Myometrial cell (primary cell): ENCODE measurements around a stretch of chr22.

DNA sequence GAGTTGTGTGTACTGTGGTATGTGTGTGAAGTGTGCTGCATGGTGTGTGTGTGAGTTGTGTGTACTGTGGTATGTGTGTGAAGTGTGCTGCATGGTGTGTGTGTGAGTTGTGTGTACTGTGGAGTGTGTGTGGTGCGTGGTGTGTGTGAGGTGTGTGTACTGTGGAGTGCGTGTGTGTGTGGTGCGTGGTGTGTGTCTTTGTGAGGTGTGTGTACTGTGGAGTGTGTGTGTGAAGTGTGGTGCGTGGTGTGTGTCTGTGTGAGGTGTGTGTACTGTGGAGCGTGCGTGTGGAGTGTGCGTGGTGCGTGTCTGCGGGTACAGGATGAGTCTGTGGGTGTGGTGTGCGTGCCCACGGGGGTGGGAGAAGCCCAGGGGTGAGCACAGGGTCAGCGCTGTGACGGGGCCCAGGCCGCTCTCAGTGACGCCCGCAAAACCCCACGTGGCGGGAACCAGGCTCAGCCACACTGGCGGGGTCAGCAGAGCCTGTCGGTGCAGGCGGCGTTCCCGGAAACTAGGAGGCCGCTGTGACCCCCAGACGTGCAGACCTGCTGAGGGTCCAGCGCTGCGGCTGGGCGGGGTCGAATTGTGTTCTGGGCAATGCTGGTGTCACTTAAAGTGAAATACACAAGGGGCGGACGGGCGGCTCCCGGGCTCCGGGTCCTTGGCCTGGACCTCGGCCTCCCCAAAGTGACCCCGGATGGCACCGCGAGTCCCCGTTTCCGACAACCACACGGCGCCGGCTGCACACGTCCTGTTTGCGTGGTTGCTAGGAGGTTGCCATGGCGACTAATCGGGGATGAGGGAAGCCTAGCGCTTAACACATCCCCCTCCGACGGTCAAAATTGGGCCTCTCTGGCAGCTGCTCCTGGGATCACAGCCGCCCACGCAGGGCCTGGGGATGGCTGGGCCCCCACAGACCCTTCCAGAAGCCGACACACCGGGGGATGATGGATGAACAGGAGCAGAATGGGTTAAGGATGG is 81.9 kb upstream of the PRR5 start:
- RAMPAGE, long total RNA, result no peak

DNA sequence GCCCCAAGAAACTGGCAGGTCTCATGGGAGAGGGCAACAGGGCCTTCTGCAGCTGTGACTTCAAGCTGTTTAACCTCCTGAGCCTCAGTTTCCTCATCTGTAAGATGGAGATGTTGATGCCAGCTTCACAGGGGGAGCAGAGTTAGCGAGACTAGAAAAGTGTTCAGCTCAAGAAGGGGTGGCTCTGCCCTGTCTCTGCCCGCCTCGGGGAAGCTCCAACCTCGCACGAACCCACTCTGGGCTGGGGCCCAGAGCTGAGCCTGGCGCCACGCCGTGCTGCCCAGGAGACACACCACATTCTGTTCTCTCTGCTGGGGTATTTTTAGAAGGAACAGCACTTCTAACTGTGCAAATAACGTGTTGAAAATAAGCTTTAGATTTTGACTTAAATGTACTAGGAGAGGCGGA is 74.1 kb downstream of the PHF21B start:
- RAMPAGE, long total RNA, result no peak

- RAMPAGE, long total RNA, result no peak
These were observed 1.6 kb downstream of the PHF21B start for GRCh38 chr22:45008219-45008649.

GRCh38 chr22:45008650-45009378 is 991 bp downstream of the PHF21B start:
- RAMPAGE, long total RNA, result no peak

DNA sequence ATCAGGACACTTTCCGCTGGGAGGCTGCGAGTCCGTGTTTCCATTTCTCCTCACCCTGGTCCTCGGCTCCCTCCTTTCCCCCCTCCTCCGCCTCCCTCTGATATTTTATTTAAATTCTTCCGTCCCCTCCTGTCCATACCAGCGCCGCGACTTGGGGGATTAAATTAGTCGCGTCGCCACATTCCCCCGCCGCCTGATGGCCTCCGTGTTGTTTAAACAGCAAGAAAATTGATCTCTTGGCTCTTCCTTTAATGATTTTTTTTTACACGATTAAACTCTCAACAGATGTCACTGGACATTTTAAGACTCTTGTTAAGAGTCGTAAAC is 444 bp upstream of the PHF21B start:
- RAMPAGE, long total RNA, result no peak

DNA sequence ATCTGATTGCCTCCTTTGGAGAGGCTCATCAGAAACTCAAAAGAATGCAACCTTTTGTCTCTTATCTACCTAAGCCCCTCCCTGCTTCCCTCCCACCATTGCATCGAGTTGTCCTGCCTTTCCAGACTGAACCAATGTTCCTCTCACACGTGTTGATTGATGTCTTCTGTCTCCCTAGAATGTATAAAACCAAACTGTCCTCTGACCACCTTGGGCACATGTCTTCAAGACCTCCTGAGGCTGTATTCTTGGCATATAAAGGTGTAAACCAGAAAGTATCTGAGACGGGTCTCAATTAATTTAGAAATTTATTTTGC is 42.9 kb upstream of the PHF21B start:
- RAMPAGE, long total RNA, result no peak

DNA sequence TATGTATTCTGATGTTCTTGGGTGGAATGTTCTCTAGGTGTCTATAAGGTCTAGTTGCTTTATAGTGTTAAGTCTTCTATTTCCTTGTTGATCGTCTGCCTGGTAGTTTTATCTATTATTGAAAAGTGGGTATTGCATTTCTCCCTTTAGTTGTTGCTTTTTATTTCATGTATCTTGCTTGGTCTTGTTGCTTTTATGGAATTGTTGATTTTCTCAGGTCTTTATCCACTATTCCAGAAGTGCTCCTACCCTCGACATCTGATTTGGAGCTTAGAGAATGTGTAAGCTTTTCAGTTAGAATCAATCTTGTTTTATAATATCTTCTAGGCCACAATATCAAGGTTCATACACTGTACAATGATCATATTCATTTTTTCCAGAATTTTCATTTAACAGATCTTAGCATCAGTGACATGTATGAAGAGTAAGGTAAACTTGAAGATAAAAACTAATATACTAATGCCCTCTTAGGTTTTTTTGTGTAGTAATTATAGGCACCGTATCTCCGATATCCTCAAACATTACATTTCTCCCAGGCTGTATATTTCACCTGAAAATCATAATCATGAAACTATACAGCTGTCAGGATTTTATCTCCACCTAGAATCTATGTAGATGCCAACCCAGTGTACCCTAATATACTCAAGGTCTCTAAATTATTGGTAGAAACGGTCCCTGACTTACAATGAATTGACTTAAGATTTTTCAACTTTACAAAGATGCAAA is 15.1 kb upstream of the NUP50 start:
- RAMPAGE, long total RNA, result no peak

GRCh38 chr22:45201940-45203157 is 38.3 kb downstream of the KIAA0930 start:
- RAMPAGE, long total RNA, result no peak

- RAMPAGE, long total RNA, result no peak
These were observed 21.6 kb upstream of the KIAA0930 start for GRCh38 chr22:45262300-45262684.

DNA sequence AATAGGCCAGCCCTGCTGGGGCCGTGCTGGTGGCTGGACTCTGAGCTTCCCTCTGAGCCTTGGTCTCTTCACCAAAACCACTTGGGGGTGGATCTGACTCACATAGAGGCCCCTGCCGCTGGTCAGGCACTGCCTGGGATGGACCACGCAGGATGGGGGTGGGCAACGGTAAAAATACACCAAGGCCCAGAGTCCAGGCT is 12.3 kb upstream of the UPK3A start:
- RAMPAGE, long total RNA, result no peak

DNA sequence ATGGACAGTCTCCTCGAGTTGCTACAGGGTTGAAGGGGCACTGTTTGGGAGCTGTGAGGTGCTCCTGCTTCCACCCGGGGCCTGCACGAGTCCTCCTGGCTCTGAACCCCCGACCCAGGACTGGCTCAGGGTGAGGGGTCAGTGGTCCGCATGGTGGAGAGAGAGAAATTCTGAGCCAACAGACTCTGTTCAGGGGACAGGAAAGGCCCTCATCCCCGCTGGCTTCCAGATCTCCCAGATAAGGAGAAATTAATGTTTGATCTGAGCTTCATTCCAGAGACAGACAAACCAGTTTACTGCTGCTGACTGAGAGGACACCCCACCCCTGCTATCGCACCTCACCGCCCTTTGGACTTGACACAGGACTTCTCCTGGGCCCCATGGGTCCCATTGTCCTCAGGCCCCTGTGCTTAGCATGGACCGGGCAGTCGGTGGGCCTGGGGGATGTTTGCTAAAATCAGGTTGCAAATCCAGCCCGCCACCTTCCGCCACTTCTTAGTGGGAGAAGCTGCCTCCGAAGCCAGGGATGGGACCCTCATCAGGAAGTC is 11.3 kb upstream of the UPK3A start:
- RAMPAGE, long total RNA, result no peak

GRCh38 chr22:45435581-45436211 is 22.2 kb downstream of the RIBC2 start:
- RAMPAGE, long total RNA, result no peak

DNA sequence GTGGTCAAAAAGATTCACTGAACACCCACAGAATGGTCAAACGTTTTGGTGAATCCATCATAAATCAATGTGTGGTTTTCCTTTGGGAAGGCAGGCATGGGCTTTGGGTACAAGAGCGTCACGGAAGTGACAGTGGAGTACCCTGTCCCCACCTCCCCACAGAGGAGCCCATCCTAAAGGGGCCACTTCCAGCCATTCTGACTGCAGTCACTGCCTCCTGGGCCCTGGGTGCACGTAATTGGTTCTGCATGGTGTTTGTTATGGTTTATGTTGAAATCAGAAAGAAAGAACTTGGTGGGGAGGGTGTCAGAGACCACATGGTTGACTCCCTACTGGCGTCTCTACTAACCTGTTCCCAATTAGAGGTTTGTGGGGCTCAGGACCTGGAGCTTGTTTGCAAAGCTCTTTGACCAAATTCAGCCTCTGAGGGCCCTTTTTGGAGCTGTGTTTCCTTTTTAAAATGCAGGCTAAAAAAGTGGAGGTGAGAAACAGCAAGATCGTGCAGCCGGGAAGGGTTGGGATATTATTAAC is 40.8 kb downstream of the RIBC2 start:
- RAMPAGE, long total RNA, result no peak

- RAMPAGE, long total RNA, result no peak
These were observed 2.4 kb downstream of the FBLN1 start for GRCh38 chr22:45504909-45505606.

DNA sequence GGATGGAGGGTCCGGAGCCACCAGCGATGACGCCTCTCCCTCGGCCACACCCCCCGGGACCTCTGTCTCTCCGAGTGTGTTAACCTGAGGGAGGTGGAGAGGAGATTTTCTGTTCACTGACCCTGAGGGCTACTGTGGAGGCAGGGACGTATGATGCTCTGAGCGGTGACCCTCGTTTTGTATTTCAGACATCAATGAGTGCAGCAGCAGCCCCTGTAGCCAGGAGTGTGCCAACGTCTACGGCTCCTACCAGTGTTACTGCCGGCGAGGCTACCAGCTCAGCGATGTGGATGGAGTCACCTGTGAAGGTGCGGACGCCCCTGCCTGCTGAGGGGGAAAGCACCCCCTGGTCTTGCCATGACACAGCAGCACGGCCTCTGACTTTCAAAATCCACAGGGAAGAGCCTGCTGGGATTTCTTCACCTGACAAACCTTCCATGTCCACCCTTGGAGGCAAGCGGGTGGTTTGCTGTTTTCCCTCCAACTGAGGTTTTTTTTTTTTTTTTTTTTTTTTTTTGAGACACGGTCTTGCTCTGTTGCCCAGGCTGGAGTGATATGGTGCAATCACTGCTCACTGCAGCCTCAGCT is 44.3 kb downstream of the FBLN1 start:
- RAMPAGE, long total RNA, result no peak

GRCh38 chr22:45562755-45563561 is 60.3 kb downstream of the FBLN1 start:
- RAMPAGE, long total RNA, result no peak

- RAMPAGE, long total RNA, result no peak
These were observed 62.7 kb upstream of the ATXN10 start for GRCh38 chr22:45608961-45609296.

DNA sequence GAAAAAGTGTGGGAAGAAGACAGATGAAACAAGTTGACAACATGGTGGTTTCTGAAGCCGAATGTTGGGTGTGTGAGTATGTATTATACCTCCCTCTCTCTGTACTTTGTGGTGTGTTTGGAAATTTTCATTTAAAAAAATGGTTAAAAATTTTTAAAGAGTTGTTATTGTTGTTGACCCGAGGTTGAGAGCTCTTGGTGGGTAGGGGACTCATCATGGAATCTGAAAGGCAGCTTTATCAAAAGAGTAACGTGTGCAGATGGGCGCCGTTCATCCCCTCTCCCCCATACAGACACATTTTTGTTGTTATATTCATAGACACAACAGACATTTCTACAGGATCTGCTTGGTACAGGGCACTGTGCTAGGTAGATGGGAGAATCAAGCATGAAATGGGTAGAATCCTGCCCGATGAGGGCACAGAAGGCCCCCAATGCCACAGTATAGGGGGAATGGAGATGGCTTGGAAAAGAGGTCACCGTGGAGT is 97.4 kb downstream of the ATXN10 start:
- RAMPAGE, long total RNA, result no peak

- RAMPAGE, long total RNA, result no peak
These were observed 110.7 kb downstream of the WNT7B start for GRCh38 chr22:45866072-45866847.

- RAMPAGE, long total RNA, result no peak
These were observed 51.7 kb downstream of the WNT7B start for GRCh38 chr22:45925276-45925664.